Measurements from ENCODE around the genes DCAF4L1, CNGA1 and DCUN1D4.

GRCh38 chr4:41144716-41145329 lies 69.5 kb downstream of the APBB2 start:
- PRO-cap = no peak
- RAMPAGE, long total RNA, 2 experiments = no peak in any of the 2 experiments

DNA sequence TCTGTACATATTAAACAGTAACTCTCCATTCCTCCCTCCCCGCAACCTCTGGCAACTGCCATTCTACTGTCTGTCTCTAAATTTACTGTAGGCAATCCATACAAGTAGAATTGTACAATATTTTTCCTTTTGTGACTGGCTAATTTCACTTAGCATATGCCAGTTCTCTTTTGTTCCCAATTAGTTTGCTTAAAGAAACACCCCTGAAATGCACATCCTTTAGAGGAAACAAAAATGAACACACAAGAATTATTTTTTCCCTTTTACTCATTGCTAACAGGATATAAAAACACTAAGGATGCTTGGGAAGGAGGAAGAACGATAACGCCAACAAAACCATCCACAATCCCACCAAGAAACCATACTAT lies 12.2 kb downstream of the APBB2 start:
- PRO-cap = no peak
- RAMPAGE, long total RNA, 2 experiments = no peak in any of the 2 experiments

DNA sequence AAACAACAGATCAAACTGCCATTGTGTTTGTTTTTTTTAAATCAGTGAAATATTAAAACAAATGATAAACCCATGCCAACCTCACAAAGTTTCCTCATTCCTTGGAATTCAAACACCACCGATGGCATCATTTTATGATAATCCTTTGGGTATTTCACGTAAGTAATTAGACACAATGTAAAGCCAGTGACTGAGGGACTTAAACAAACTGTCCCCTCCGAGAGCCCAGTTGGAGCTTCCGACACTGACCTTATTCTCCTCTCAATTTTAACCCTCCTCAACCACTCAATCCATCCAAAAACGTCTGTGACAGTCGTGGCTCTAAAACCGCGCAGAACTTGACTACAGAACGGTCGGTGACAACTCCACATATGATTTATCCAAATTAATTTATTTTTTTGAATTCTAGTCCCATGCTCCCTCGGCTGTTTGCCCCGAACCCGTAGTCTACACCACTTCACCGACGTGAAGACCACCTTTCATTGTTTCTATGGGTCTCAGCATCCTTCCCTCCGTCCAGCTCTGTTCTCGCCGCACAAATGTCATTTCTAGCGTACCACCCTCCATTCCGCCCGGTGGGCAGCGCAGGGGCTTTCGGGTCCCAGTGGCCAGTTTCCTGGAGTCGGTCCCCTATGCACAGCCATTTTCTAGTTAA lies 1.1 kb downstream of the APBB2 start:
- PRO-cap = no peak
- RAMPAGE, long total RNA, 2 experiments = no peak in any of the 2 experiments

- PRO-cap = no peak
- RAMPAGE, long total RNA, 2 experiments = no peak in any of the 2 experiments
Measured at GRCh38 chr4:41255765-41256558, 766 bp upstream of the UCHL1 start.

DNA sequence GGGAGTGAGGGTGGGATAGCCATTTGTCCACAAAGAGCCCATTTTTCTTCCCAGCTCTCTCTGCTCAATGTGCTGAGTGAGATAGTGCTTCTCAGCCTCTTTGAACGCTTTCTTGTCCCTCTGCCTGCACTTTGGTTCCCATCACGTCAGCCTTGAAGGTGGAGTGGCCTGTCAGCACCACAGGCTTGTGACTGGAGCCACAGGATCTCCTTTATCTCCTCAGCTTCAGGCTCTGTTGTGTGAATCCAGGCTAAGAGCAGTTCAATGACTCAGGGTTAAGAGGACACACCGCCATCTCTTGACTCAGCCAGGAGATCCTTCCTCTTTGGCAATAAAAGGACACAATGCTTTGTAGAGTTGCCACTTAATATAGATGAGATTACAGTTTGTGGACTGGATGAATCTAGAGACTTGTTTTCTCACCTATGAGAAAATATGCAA lies 62.0 kb downstream of the UCHL1 start:
- PRO-cap = no peak
- RAMPAGE, long total RNA, 2 experiments = no peak in any of the 2 experiments

GRCh38 chr4:41361659-41361877 lies 104.8 kb downstream of the UCHL1 start:
- PRO-cap = bidirectional peak, plus-strand start at chr4:41361725, minus-strand start at chr4:41361476
- RAMPAGE, long total RNA, 2 experiments = no peak in any of the 2 experiments

DNA sequence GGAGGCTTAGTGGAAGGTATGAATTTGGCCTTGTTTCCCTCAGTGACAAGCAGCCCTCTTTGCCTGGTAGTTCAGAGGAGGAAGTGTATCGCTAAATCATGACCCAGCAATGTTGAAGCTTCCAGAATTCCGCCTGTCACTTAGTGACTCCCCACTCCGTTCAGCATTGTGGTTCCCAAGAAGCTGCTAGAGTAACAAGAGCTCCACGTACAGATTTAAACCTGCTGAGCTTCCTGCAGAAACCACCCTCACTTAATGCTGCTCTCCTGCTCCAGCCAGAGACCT lies 105.1 kb downstream of the UCHL1 start:
- PRO-cap = bidirectional peak, plus-strand start at position 154 of the sequence, minus-strand start at position 87 of the sequence
- RAMPAGE, long total RNA, 2 experiments = no peak in any of the 2 experiments

- PRO-cap = bidirectional peak, plus-strand start at chr4:41363607, minus-strand start at chr4:41363550; bidirectional peak, plus-strand start at chr4:41363807, minus-strand start at chr4:41363664
- RAMPAGE, long total RNA, 2 experiments = no peak in any of the 2 experiments
Measured at GRCh38 chr4:41363280-41364093, 106.8 kb downstream of the UCHL1 start.

GRCh38 chr4:41544956-41545847 lies 7.2 kb downstream of the LIMCH1 start:
- PRO-cap = unidirectional peak, plus-strand start at chr4:41545425
- RAMPAGE, long total RNA, 2 experiments = no peak in any of the 2 experiments

DNA sequence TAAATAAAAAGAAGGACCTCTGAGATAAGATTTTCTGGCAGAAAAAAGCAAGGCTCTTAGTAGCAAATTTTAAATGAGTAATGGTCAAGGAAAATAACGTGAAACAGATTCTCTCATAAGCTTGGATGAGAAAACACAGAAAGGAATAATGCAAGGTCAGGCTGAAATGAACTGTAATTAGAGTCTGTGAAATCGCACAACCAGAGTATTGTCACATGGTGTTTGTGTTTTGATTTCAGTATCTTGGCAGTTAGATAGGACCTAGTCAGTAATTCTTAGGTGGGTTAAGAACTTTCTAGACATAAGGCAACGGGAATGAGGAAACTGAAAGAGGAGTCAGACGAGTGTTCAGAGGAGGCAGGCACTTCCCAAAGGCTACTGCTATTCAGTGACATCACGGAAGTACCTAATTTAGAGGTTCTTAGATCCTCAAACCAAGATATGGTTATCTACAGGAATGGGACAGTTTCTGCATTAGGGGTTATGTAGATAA lies 34.6 kb downstream of the LIMCH1 start:
- PRO-cap = no peak
- RAMPAGE, long total RNA, 2 experiments = no peak in any of the 2 experiments

DNA sequence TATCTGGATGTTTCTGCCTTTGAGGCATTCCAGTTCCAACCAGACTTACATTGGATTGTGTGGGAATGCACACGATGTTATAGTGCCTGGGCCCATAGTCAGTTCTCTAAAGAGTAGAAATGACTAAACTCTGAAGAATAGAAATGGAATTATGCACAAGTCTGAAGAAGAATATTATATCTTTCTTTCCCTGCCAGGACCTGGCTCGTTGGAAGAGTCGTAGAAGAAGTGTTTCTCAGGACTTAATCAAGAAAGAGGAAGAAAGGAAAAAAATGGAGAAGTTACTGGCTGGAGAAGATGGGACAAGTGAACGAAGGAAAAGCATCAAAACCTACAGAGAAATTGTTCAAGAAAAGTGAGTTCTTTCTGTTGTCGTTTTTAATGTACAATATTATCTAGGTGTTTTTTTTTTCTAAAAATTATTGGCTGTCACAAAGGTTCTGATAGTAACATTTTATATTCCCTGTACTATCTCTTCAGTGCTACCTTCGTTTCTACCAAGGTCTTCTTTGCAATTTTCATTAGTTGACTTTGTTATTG lies 102.5 kb downstream of the PHOX2B start:
- PRO-cap = no peak
- RAMPAGE, long total RNA, 2 experiments = no peak in any of the 2 experiments

DNA sequence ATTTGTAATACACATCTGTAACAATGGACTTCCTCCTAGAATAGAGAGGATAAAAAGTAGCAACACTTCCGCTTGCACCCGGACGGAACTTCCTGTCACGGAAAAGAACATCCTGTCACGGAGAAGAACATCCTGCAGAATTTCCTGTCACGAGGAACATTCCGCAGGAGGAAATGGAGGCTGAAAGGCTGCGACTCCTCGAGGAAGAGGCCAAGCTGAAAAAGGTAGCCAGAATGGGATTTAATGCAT lies at the start of gene DCAF4L1:
Gene DCAF4L1, plus strand, starts transcription at position 137 of the 249 bp plus-strand sequence.
- PRO-cap = no peak
- RAMPAGE, long total RNA, 2 experiments = no peak in any of the 2 experiments

DNA sequence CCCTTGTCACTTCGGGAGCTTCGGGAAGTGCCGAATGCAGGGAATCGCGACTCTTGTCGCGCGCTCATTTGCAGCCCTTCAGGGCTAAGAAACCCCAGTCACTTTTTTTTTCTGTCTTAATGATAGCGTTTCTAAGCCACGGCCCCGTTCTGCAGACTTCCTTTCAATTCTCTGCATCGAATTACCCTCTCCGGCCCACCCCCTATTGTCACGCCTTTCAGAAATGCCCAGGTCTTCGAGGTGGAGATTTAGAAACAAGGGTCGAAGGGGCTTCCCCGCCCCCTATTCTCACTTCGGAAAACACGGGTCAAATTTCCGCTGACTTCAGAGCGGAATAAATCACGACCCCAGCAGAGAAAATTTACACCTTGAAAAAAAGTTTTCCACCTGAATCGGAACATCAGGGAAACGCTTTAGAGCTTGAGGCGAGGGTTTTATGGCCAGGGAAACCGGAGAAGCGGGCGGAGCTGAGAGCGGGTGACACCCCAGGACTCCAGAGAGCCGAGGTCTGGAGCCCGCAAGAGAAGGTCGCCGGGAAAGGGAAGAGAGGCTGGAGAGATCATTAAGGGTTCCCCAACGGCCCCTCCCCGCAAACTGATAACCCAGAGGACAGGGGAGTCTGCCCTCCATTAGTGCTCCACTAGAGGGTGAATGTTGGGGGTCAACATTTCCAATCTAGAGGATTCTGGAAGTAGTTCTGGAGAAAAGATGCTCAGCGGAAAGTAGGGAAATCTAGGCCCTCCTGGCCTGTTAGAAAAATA lies 1.6 kb downstream of the SHISA3 start:
- PRO-cap = unidirectional peak, plus-strand start at position 496 of the sequence
- RAMPAGE, long total RNA, 2 experiments = no peak in any of the 2 experiments

DNA sequence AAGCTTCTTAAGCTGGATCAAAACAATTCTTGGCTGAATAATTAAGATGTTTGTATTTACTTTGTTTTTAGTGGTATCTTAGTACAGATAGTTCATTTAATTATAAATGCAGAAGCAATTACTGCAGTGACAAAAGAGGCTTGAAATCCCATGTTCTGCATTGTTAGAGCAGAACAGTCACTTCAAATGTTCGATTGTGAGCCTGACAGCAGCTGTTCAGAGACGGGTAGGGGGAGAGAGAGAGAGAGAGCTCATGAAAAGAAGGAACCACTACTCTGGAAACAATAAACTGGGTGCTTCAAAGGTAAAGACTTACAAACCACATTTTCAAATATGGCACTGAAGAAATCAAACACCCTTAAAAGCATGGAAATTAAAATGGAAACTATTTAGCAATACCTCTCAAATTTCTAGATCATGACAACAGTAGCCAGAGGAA lies 20.7 kb downstream of the ATP8A1 start:
- PRO-cap = no peak
- RAMPAGE, long total RNA, 2 experiments = no peak in any of the 2 experiments

- PRO-cap = bidirectional peak, plus-strand start at chr4:48016772, minus-strand start at chr4:48016678
- RAMPAGE, long total RNA, 2 experiments = start-site peak on the minus strand in 1 of 2 experiments, at chr4:48016657-48016681 at its widest, 5 reads per replicate
Measured at GRCh38 chr4:48015940-48016883, at the start of gene CNGA1. CNGA1 (minus strand) TSS chr4:48016681.

- PRO-cap = no peak
- RAMPAGE, long total RNA, 2 experiments = no peak in any of the 2 experiments
Measured at GRCh38 chr4:48337702-48338197, 3.6 kb upstream of the SLAIN2 start.

- PRO-cap = no peak
- RAMPAGE, long total RNA, 2 experiments = no peak in any of the 2 experiments
Measured at GRCh38 chr4:49314966-49315399, 328.9 kb downstream of the CWH43 start.

DNA sequence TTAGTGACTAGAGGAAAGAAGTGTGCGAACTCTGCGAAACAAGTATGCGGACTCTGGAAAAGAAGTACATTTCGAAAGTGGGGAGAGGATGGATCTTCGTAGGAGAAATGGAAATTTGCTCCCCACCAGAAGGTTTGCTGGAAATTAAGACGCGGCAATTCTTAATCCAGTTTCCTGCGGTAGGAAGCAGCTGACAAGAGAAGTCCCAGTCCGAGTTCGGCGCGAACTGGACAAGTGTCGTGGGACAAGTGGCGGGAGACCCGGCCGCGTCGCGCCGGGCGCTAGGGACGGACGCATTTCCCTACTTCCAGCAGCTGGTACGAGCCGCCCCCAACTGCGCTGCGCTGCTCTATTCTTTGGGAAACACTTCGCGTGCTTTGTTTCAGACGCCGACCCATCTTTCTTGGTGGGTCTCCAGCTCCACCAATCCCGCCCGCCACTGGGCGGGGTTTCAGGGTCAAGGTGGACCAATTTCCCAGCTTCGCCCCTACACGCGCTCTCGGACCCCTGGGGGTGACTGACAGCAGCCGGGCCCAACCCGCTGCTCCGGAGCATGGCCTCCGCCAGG lies 478 bp upstream of the DCUN1D4 start:
- PRO-cap = bidirectional peak, plus-strand start outside the sequence, minus-strand start at position 416 of the sequence
- RAMPAGE, long total RNA, 2 experiments = no peak in any of the 2 experiments

DNA sequence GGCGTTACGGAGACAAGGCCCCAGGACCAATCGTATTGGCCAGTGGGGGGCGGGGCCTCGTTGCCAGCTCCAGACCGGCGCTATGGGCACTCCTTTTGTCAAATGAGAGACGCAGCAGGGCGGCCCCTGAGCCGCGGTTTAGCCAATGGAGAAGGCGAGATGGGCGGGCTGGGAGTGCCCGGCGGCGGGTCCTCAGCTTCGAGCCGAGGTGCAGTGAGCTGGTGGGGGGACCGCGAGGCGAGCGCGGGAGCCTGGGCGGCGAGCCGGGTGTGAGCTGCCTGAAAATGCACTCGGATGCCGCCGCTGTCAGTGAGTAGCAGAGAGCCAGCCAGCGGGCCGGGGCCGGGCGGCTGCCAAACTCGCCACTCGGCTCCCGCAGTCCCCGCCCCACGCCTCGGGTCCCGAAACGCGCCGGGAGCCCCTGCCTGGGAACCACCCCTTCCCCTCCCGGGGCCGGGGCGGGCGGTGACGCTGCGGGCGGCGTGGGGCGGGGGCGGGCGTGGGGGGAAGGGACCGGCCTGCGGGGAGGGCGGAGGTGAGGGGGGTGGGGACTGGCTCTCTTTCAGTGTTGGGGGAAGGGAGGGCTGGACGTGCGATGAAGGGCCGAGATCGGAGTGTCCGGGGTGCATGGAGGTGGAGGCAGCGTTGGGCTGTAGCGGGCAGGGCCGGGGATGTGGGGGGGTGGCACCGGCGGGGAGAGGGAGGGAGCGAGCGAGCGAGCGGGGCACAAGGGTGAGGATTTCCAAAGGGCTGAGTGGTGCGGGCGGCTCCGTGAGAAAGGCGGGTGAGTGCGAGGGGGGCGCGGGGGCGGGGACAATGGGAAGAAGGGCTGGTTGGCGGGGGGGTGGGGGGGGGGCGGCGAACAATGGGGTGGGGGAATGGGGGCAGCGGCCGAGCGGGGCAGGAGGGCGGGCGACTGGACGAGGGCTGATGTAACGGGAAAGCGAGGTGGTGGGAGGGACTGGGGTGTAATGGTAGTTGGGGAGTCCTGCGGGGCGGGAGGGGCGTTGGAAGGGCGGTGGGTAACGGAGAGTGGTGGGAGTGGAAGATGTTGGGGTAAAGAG lies at the start of gene DCUN1D4:
Gene DCUN1D4, plus strand, starts transcription at position 195 of the 1,064 bp plus-strand sequence.
- PRO-cap = bidirectional peak, plus-strand start at position 173 of the sequence, minus-strand start outside the sequence; bidirectional peak, plus-strand start at position 565 of the sequence, minus-strand start at position 423 of the sequence; bidirectional peak, plus-strand start at position 727 of the sequence, minus-strand start at position 749 of the sequence
- RAMPAGE, long total RNA, 2 experiments = start-site peak on the plus strand in 2 of 2 experiments, centred at positions 209 to 724 of the sequence, 15 to 225 reads per replicate

DNA sequence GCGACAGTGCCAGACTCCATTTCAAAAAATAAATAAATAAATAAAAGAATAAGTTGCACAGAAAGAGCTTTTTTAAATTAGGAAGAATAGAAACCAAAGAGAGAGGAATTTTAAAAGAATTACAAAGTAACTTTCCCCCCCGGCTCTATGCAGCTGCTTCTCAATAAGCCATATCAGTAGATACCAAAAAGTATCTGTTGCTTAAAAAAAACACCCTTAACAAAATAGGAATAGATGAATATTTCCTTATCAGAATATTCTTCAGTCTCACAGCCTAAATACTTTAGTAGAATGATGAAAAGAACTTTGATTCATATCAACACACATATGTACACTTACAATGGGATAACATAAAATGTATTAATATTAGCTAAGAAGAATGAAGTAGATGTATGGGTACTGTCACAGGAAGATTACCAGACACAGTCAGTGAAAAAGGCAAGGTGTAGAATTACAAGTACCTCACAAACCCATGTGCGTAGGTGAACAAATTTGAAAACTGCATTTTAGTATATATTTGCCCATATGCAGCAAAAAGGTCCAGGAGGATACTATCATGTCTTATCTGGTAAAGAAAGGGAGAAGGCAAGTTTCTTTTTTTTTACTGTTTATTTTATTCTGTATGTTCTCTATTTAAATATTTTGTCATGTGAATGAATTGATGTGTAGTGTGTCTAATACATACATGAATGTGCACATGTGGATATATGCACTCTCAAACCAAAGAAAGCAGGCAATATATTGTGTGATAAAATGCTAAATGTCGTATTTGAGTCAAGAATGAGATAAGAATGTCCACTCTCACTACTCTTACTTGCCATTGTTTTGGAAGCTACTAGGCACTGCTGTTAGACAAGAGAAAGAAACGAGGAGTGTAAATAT lies 40.0 kb downstream of the DCUN1D4 start:
- PRO-cap = no peak
- RAMPAGE, long total RNA, 2 experiments = no peak in any of the 2 experiments

Measured in right atrium auricular region (tissue), 2 donors.